Lung (tissue), 4 donors: ENCODE results near the genes DNASE1L1, CTAG2, SMIM9, H2AB1, F8A1, VBP1 and F8A3.

- PRO-cap, result no peak
- RAMPAGE, long total RNA, result no peak
- RRBS, result 13% methylated on average over 5 of the region's 14 CpGs
Observed at GRCh38 chrX:154019134-154019380, 645 bp downstream of the IRAK1 start.

- PRO-cap, result no peak
- RAMPAGE, long total RNA, result no peak
- RRBS, result no CpG with 5 or more reads among the region's 9 CpGs
Observed at GRCh38 chrX:154083115-154083863, 14.2 kb downstream of the MECP2 start.

DNA sequence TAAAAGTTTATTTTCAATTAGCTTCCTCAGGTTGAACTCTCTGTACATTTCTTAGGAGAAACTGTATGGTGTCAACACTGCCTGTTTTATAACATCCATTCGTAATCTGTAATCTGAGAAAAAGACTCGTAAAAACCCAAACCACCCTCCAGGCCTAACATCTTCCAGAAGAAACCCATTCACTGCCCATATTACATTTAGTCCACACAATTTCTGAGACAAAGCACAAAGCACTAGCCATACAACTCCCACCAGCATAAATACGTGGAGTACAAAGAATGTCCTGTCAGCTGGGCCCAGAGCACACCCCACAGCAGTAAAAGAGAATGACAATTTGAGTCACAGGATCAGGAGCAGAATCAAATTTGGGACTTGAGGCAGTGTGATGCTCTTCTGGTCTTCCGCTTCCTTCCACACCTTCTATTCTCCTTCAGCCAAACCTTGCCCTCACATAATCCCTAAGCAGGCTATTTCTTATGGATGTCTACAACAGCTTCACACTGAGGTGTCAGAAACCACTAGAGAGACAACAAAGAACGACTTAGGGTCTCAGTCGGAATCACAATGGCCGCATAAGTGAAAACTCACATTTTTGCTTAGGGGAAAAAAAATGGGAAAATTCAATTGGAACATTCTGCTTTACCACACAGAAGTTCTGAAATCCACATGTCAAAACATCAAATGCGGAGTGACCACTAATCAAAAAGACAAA, 6.7 kb downstream of the MECP2 start:
- PRO-cap, result no peak
- RAMPAGE, long total RNA, result no peak
- RRBS, result no CpG with 5 or more reads among the region's 8 CpGs

GRCh38 chrX:154136435-154137334, 7.4 kb upstream of the OPN1LW start:
- PRO-cap, result no peak
- RAMPAGE, long total RNA, result no peak
- RRBS, result 25% methylated on average over 21 of the region's 55 CpGs

- PRO-cap, result no peak
- RAMPAGE, long total RNA, result no peak
- RRBS, result 40% methylated on average over 15 of the region's 28 CpGs
Observed at GRCh38 chrX:154409094-154409893, at the start of gene DNASE1L1. Gene DNASE1L1 (minus strand): TSS chrX:154409254.

GRCh38 chrX:154441306-154441824, 2.6 kb upstream of the FAM50A start:
- PRO-cap, result no peak
- RAMPAGE, long total RNA, result no peak
- RRBS, result no CpG with 5 or more reads among the region's 19 CpGs

DNA sequence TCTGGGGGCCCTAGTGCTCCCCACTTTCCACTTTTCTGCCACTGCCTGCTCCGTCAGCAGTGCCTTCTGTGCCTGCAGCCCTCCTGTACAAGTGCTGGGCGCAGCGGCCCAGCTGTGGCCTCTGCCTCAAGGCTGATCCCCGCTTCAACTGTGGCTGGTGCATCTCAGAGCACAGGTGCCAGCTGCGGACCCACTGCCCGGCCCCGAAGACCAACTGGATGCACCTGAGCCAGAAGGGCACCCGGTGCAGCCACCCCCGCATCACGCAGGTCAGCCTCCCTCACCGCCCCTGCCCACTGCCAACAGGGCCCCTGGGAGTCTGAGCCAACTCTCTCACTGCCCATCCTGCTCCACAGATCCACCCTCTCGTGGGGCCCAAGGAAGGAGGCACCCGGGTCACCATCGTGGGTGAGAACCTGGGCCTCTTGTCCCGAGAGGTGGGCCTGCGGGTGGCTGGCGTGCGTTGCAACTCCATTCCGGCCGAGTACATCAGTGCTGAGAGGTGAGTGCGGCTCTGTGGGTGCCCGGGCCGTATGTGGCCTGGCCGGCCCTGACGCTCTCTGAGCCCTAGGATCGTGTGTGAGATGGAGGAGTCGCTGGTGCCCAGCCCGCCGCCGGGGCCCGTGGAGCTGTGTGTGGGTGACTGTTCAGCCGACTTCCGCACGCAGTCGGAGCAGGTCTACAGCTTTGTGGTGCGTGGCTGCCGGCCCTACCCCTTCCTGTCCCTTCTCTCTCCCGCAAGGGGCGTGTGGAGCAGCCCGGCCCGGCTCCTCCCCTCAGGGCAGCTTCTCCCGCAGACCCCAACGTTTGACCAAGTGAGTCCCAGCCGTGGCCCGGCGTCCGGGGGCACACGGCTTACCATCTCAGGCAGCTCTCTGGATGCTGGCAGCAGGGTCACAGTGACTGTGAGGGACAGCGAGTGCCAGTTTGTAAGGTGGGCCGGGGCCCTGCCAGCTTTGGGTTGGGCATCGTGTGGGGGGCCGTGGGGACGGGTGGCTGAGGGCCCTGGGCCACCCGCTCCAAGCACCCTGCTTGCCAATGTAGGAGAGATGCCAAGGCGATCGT, 7.8 kb downstream of the PLXNA3 start:
- PRO-cap, result no peak
- RAMPAGE, long total RNA, result no peak
- RRBS, result 82% methylated on average over 20 of the region's 56 CpGs

- PRO-cap, result bidirectional peak, plus-strand start at chrX:154516536, minus-strand start at chrX:154516182
- RAMPAGE, long total RNA, result no peak
- RRBS, result 11% methylated on average over 7 of the region's 49 CpGs
Observed at GRCh38 chrX:154516343-154517241, 560 bp upstream of the FAM3A start.

GRCh38 chrX:154653350-154653724, at the start of gene CTAG2:
Gene CTAG2 (minus strand): TSS chrX:154653579.
- PRO-cap, result no peak
- RAMPAGE, long total RNA, result no peak
- RRBS, result 87% methylated on average over 3 of the region's 27 CpGs

DNA sequence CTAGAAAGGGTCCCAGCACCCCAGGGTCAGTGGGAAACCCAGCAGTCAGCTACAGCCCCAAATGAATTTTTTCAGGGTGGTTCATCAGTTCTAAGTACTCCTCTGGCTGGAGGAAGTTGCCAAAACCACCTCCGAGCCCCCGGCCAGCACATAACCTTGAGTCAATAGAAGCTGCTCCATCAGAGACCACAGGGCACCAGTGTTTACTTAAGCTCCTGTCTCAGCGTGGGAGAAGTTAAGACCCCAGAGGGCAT, 18.3 kb downstream of the GAB3 start:
- PRO-cap, result no peak
- RAMPAGE, long total RNA, result no peak
- RRBS, result no CpG with 5 or more reads among the region's 3 CpGs

DNA sequence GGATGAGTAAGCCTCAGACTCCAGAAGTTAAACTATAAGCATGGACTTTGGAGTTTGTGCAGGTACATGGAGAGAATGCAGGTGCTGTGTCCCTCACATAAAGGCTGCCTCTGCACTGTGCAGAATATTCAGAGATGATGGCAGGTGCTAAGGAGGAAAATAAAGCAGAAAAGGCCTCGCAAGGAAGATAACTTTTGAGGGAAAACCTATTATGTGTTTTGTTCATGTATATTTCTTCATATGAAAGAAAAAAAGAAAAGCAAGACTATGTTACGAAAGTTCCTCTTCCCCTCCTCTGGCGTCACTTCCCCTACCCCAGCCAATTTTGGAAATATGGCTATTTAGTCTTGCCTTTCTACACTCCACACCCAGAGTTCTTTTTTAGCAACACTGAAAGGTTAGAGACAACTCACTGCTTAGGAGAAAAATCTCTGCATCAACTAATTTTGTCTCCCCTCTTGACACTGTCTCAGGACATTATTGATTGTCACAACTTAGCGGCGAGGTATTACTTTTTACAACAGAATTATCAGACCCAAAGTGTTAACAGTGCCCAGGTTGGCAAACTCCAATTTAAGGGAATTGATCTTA, 4.5 kb downstream of the MPP1 start:
- PRO-cap, result no peak
- RAMPAGE, long total RNA, result no peak
- RRBS, result no CpG with 5 or more reads among the region's 5 CpGs

DNA sequence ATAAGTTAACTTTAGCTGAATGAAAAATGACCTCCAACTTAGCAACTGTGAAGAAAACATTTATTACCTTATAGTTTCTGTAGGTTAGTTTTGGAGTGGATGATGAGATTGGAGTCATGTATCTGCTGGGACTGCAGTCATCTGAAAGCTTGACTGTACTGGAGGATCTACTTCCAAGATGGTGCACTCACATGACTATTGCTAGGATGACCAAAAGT, at the start of gene SMIM9:
TSS of gene SMIM9 (minus strand) at position 167 of the 218 bp plus-strand sequence.
- PRO-cap, result no peak
- RAMPAGE, long total RNA, result no peak

- PRO-cap, result no peak
- RAMPAGE, long total RNA, result no peak
- RRBS, result no CpG with 5 or more reads among the region's 33 CpGs
Observed at GRCh38 chrX:154884877-154885232, at the start of gene H2AB1. Gene H2AB1 (plus strand): TSS chrX:154884972.

GRCh38 chrX:154886093-154886469, at the start of gene F8A1:
Gene F8A1 (plus strand): TSS chrX:154886355.
- PRO-cap, result no peak
- RAMPAGE, long total RNA, result no peak
- RRBS, result no CpG with 5 or more reads among the region's 48 CpGs

GRCh38 chrX:154987886-154988304, 34.6 kb downstream of the F8 start:
- PRO-cap, result no peak
- RAMPAGE, long total RNA, result no peak
- RRBS, result no CpG with 5 or more reads among the region's 3 CpGs

DNA sequence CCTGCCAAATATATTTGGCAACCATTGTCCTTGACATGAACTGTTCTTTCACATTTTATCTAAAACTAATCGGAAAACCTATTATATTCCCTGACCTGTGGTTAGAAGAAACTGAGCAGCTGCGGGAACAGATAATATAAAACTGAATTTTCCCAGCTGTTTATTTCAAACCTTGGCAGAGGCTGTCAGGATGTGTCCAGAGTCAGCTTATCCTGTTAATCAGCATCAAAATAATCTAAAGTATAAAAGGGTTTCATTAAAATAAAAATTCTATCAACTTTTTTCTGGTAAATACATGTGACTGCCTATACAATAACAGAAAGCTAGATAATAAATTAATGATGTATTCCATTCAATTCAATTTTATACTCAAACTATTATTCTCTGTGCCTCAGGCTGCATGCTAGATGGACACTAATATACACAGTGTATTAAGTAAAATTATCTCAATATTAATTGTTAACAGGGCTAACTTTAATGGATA, 12.2 kb downstream of the F8 start:
- PRO-cap, result no peak
- RAMPAGE, long total RNA, result no peak
- RRBS, result no CpG with 5 or more reads among the region's 2 CpGs

- PRO-cap, result no peak
- RAMPAGE, long total RNA, result no peak
- RRBS, result no CpG with 5 or more reads among the region's 2 CpGs
Observed at GRCh38 chrX:155052492-155052836, 18.5 kb downstream of the CMC4 start.

GRCh38 chrX:155215850-155216625, at the start of gene VBP1:
Gene VBP1 (plus strand): TSS chrX:155216460.
- PRO-cap, result bidirectional peak, plus-strand start at chrX:155216460, minus-strand start at chrX:155216261
- RAMPAGE, long total RNA, result no peak
- RRBS, result no CpG with 5 or more reads among the region's 38 CpGs

- PRO-cap, result no peak
- RAMPAGE, long total RNA, result no peak
- RRBS, result no CpG with 5 or more reads among the region's 2 CpGs
Observed at GRCh38 chrX:155334037-155334353, 419 bp downstream of the CLIC2 start.

GRCh38 chrX:155458484-155458971, at the start of gene F8A3:
Gene F8A3 (minus strand): TSS chrX:155458620.
- PRO-cap, result no peak
- RAMPAGE, long total RNA, result no peak
- RRBS, result no CpG with 5 or more reads among the region's 51 CpGs